NB4 (cell line): ENCODE results near the genes CBLL1 and PNPLA8.

DNA sequence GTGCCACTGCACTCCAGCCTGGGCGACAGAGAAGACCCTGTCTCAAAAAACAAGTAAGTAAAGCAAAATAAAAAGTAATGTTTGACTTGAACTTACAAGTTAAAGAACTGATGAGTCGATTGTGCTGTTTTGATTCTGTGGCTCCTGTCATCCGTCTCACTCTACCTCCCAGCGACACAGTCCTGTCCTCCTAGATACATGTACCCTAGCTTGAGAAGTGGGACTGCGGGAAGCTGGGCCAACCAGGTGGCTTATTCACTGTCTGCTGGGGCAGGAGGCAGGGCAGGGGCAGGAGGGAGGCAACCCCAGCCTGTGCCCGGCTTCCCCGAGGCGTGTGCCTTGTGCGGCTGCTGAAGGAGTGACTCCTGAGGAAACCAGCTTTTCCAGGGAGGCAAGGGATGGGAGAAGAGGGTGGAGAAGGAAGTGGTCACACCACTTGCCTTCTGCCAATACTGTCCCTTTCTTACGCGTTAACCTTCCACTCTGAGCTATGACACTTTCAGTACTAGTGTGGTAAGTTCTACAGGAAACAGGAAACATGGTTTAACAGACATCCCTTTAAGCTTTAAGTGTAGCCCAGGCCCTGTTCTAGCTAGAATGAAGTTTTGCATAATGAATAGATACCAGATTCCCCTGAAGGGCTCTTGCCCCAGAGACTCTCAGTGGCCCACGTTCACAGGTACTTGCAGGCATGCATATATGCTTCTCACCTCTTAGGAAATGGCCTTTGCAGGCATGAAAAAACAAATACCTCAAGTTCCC lies 40.7 kb downstream of the SYPL1 start:
- RRBS = no CpG with 5 or more reads among the region's 12 CpGs

- RRBS = no CpG with 5 or more reads among the region's 6 CpGs
These were observed 31.6 kb downstream of the NAMPT start for GRCh38 chr7:106252997-106253774.

GRCh38 chr7:106255092-106256155 lies 29.4 kb downstream of the NAMPT start:
- RRBS = no CpG with 5 or more reads among the region's 2 CpGs

DNA sequence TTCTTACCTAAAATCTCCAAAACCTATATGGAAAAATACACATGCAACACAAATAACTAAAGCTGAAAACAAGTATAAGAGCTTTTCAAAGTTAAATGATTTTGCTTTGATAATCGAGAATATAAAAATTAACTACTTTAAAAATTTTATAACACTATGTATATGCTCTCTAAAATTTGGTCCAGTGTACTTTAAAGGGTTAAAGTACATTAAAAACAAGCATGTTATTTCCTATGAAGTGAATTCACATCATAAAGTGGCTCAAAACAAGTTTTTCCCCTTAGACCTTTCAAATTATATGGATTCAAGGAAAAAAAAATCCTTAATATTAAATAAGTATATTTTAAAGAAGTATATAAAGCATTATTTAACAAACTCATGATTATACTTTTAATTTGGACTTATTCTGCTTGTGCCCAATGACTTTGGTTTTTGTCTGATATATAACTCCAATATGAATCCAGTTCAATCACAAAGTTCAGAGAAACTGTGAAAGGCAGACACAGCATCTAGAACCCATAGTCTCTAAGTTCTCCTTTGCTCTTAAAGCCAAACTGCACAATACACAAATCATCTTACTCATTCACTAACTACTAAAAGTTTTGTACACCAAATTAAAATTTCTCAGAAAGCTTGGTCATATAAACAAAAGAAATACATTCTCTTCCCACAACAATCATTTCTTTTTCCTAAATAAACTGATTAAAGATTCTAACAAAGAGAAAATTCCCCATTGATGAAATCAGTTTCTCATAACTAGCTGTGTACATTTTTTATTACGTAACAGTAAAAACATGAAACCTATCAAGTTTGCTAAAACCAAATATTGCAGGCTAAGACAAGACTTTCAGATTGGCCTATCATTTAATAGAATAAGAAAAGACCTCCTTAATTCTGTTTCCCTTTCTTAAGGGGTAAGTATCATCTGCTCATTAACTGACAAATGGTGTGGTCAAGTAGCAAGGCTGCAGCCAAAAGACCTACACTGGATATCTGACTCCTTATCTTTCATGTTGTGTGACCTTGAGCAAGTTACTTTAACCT lies 22.8 kb downstream of the NAMPT start:
- RRBS = no CpG with 5 or more reads among the region's 2 CpGs

DNA sequence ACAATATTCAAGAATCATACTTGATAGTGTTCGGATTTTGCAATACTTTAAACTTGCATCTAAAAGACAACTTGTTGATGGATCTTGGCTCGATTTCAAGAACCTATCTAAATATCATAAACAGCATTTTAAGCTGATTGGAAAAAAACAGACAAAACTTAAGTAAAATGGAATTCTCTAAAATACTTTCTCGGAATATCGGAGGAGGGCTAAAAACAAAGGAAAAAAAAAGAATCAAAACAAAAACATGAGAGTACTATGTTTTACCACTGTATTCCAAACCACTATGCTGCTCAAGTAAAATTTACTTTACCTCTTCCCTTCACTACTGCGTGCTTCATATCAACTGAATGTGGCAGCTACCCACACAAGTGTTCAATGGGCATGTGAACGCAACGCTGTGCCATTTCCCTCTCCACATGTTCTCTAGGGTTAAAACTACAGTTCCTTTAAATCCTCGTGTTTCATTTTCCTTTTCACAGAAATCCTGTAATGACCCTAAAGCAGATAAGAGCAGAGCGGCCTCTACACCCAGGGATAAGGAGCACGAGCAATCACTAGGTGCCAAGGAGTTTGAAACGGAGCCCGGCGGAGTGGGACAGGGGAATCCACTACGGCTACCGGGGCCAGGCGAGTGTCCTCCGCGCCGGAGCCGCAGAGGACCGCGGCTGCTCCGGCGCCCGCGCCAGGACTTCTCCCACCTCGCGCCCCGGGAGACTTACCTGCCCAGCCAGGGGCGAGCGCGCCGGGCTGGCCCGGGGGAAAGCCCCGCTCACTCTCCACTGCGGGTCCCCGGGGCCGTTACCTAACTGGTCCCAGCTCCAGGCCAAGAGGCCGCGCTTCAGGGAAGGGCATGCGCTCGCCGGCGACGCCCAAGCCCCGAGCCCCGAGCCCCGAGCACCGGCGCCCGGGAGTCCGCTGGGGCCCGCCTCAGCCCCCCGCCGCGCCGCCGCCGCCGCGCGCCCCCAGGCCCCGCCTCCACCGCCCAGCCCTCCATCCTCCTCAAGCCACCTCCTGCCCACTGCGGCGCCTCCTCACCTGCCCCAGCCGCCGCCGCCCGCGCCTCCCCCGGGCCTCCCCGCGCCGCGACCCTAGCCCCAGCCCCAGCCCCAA lies 801 bp downstream of the NAMPT start:
- RRBS = 2% methylated on average over 17 of the region's 76 CpGs

DNA sequence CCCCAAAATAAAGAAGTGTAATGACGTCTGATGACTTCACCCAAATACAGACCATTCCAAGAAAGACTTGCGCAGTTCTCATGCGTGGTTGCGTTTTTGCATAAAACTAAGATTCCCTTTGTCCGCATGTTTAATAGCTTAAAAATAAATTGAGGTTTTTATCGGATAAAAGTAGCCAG lies 1.0 kb upstream of the NAMPT start:
- RRBS = no CpG with 5 or more reads among the region's 6 CpGs

- RRBS = no CpG with 5 or more reads among the region's 4 CpGs
These were observed 42.5 kb upstream of the NAMPT start for GRCh38 chr7:106327314-106327700.

DNA sequence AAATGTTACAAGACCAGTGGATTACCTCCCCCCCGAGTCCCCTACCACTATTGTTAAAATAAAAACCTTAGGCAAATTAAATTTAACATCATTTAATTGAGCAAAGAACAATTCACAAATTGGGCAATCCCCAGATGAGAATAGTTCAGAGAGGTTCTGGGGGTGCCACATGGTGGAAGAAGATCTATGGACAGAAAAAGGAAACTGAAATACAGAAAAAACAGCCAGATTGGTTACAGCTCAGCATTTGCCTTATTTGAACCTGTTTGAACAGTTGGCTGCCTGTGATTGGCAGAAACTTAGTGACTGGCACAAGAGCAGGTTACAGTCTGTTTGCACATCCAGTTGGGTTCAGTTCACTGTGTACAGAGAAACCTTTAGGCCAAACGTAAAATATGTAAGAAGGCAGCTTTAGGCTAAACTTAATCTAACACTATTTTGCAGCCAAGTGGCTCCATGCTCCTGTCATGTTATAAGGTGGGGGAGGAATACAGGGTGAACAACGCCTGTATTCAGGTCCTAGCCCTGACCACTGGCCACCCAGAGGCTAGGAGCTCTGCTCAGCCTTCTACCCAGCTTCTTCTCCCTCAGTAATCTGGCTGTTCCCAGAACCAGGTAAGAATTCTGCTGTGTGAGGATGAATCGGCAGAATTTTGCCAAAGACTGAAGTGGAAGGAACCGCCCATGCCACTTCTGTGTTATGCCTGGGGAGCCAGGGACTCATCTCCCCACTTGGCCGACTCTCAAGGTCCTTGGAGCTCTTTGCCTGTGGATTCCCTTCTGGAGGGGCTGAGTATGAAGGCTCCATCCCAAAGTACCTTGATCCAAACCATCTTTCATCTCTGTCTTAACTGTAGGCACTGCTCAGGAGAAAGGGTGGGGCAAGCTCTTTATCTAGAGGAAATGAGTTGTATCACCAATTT lies 164.2 kb upstream of the NAMPT start:
- RRBS = no CpG with 5 or more reads among the region's 6 CpGs

- RRBS = no CpG with 5 or more reads among the region's 4 CpGs
These were observed 174.7 kb downstream of the CCDC71L start for GRCh38 chr7:106485869-106486956.

DNA sequence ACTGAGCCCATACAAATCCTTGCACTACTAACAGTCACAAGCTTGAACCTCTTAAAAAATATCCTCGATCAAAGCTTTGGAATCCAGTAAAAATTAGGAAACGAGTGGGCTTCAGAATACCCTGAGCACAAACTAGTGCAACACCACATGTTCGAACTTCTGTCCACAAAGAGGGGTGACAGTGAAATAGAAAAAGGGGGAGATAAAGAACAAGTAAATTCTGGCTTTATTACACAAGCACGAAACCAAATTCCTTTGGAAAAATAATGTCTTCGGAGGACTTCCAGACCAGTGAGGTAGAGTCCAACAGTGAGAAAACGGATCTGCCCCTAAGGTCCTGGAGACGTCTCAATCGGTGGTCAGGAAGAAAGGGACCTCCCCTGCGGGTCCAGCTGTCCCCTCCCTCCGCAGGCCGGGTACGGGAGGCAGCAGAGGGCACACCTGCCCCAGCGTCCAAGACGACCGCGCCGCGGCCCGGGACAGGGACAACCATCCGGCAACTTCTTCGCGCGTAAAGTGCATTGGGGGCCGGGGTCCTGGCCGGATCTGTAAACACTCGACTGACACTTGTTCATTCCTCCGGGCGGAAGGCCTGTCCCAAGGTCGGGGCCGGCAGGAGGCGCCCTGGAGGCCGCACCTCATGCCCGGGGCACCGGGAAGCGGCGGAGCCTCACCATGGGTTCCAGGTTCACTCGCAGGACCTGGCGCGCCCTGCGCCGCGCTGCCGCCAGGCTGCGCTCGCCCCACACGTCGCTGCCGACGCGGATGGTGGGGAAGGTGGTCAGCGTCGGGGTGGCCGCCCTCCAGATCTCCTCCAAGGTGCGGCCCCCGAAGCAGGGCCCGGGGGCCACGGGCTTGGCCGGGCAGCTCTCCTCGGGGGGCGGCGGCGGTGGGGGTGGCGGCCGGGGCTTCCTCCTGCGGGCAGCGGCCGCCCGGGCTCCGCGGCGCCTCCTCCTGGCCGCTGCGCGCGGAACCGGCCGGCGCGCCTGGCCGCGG lies 1.1 kb downstream of the CCDC71L start:
- RRBS = 3% methylated on average over 30 of the region's 81 CpGs

GRCh38 chr7:107006923-107008024 lies 37.2 kb upstream of the PRKAR2B start:
- RRBS = no CpG with 5 or more reads among the region's 7 CpGs

GRCh38 chr7:107507839-107508983 lies 38.4 kb downstream of the GPR22 start:
- RRBS = no CpG with 5 or more reads among the region's 28 CpGs

GRCh38 chr7:107743523-107744491 lies at the start of gene CBLL1:
Gene CBLL1 (plus strand): TSS chr7:107744142.
- RRBS = 1% methylated on average over 37 of the region's 67 CpGs

DNA sequence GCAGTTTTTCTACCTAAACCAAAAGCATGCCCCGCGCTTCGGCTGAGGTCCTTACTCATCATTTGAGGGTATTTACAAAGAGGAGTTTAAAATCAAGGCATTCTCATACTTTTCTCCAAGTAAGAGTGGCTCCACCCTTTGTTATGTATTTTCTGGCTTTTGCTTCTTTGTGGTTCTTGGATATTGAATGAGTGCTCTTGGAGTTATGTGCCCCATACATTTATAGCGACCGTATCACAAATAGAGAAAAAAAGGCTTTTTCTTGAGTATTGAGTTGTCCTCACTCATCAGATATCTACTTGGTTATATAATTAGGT lies 735 bp downstream of the CBLL1 start:
- RRBS = no CpG with 5 or more reads among the region's 5 CpGs

DNA sequence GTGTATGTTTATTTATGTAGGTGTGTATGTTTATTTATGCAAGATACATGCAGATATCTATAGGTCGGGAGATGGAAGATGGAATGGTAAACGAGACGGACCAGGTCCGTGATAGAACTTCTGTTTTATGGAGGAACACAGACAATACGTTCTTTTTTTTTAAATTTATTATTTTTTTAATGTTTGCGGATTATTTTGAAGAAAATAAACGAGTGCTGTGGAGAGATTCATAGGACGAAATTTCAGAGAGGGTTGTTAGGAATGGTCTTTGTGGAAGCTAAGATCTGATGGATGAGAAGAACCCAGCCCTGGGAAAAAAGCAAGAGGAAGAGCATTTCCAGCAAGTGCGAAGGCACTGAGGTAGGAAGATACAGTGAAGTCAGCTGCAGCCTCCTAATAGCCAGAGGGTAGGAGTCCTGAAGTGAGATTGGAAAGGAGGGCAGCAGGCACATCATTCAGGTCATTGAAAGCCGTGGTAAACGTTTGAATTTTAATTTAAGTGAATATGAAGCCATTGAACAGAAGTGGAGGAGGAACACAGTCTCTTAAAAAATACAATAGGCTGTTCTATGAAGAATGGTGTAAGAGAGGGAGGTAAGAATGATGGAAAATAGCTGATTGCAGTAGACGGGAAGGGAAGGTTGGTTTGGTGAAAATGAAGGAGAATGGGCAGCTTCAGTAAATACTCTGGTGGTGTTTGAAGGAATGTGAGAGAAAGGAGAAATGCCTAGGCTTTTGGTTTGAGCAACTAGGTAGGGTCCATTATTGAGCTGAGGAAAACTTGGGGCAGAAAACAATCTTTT lies 1.3 kb downstream of the CBLL1 start:
- RRBS = no CpG with 5 or more reads among the region's 12 CpGs

DNA sequence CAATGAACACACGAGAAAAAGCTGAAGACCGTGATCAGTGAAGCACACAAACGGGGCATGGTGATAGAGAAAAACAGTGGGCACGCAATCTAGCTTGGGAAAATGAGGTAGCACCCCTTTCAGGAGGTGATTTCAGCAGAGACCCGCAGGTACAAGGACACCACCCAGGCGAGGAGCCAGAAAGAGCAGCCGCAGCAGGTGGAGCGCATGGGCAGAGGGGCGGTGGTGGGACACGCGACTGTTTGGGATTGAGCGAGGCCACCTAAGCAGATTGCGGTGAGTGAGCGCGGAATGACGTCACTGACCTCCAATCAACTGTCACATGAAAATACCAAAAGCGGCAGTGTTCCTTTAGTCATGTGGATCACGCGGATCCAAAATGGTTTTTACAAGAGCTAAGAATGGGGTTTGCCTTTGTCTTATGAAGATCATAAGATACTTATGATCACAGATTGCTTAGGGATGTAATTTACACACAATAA lies 40.1 kb upstream of the SLC26A3 start:
- RRBS = no CpG with 5 or more reads among the region's 19 CpGs

- RRBS = no CpG with 5 or more reads among the region's 10 CpGs
These were observed 30.6 kb upstream of the DLD start for GRCh38 chr7:107860224-107860982.

- RRBS = no CpG with 5 or more reads among the region's 6 CpGs
These were observed 14.4 kb downstream of the DLD start for GRCh38 chr7:107905338-107905892.

DNA sequence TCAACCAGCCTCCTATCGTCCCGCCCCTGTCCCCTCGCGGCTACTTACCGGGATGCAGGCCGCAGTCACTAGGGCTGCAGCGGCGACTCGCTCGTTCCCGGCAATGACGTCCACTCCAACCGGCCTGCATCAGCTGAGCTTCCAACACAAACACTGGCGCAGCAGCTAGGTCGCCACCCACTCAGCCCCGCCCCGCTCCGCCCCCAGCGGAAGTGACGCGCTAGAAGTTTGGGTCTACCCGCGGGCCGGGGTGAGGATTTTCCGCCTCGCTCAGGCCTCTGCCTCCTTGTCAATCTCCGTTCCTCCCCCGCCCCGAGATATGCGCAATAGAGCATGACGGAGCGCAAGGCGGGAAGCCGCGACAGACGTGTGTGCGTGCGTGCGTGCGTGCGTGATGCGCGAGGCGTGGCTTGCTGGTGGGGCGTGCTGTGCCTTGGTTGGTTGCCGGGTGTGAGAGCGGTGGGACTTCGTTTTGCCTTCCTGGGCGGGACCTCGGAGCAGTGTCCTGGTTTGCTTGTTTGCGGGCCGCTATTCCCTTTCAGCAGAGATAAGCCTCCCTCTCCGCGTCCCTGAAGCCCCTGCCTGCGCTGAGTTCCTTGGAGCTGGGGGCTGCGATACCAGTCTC lies at the start of gene PNPLA8:
Gene PNPLA8 (minus strand): TSS at position 155 of the 625 bp plus-strand sequence.
- RRBS = 1% methylated on average over 11 of the region's 56 CpGs